GM19239 (cell line): Measurements from ENCODE around the genes LRRN2 and SLC45A3.

DNA sequence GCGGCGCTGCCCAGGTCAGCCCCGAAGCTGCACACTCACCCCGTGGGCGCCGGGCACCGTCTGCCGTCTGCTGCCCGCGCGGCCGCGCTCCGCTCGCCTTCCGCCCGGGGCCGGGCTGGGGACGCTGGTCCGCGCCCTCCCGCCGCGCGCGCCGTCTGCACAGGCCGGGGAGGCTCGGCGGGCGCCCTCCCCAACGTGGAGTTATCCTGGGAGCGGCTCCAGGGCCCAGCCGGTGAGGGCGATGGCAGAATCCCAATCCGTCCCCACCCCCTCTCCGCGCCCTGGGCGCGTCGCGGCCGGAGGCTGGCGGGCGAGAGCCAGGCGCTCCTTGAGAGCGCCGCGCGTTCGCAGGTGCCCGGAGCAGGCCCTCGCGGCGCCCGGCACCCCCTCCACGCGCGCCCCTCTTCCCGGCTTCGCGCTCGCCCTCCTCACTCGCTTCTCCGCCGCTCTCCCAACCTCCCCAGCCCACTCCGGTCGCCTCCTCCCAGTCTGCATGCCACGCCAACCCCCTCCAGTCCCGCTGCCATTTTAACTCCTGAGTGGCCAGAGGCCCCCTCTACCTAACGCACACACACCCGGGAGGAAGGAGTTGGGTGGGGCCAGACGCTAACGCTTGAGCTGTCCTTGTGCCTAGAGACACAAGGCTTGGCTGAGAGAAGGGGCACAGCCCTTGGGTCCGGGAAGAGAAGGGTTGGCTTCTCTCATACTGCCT is at the start of gene LRRN2:
Gene LRRN2 (minus strand): TSS at position 458 of the 712 bp plus-strand sequence.
- RRBS: 5% methylated on average over 59 of the region's 75 CpGs

- RRBS: no CpG with 5 or more reads among the region's 8 CpGs
Observed at GRCh38 chr1:204915607-204916492, 87.4 kb downstream of the NFASC start.

- RRBS: no CpG with 5 or more reads among the region's 4 CpGs
Observed at GRCh38 chr1:205072736-205073033, 11.6 kb downstream of the TMEM81 start.

- RRBS: no CpG with 5 or more reads among the region's 7 CpGs
Observed at GRCh38 chr1:205273567-205274056, 45.9 kb downstream of the TMCC2 start.

DNA sequence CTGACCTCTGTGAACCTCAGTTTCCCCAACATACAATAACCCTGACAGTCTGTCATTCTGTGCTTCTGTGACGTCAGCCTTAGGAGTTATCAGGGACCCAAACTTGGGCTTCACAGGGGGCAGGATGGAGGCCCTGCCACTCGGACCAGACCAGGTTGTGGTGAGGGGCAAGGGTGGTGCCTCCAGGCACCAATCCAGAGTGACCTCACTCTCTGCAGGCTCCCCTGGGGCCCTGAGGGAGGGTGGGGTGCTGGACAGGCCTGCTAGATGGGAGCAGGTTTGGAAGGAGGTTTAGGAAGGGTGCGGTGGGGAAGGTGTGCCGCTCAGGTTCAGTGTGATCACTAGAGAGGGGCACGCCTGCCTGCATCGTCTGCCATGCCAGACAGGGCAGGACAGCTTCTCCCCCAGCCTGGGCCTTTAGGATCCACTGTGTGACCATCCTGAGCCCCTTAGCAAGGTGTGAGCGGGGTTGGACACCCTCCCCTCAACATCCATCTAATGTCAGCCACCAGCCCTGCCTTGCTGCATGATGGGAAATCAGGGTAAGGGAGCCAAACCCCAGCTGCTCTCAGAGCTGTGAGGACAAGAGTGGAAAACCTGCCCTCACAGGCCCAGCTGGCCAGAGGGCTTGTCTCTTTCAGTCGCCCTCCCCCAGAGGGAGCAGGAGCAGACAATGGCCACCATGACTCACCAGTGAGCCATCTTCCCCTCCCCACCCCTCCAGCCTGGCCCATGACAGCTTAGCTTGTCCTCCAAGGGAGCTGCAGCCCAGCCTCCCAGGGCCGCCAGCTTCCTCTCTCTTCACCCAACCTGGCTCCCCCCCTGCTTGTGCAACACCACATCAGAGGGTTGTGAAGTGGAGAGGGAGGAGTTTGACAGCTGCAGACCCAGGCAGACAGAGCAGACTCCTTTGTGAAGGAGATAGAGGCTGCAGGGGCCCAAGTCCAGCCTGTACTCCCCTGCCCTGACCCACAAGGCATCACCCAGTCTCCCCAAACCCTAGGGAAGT is 37.1 kb downstream of the NUAK2 start:
- RRBS: no CpG with 5 or more reads among the region's 9 CpGs

DNA sequence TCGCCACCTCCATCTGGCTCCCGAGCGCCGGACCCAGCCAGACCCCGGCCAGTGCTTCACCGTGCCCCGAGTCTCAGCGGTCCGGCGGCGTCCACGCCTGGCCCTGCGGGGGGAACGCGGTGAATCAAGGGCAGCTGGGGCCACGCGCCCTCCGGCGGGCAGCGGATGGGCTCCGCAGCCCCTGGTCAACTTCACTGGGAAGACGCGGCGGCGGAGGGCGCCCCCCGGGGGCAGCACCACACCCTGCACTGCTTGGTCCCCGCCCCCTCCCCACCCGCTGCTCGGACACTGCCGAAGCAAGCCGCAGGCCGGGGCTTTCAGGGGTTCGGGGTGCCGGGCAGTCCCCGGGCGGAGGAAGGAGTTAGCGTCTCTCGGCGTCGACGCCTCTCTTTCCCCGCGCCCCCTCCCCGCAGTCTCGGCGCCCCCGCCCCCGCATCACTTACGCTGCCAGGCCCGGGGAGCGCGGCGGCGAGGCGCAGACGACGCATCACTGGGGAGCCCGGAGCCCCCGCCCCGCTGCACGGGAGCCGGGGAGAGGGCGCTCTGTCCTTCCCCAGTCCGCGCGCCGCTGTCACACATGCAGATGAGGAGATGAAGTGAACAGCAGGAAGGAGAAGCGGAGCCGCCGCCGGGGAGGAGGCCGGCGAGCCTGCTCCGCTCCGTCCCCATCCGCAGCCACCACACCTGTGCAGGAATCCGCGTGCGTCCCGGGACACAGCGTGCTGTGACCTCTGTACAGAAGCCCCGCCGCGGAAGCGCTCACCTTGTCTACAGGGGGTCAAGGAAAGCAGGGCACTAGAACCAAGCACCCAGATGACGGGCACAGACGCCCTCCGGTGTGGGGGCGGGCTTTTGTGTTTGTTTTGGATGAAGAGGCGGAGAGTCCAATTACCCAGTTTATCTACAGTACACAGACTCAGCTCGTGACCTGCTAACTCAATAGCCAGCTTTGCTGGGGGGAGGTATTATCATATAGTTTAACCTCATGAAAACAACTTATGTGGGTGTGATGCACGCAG is 12.7 kb downstream of the KLHDC8A start:
- RRBS: 7% methylated on average over 48 of the region's 93 CpGs

- RRBS: no CpG with 5 or more reads among the region's 10 CpGs
Observed at GRCh38 chr1:205441658-205442345, 14.0 kb downstream of the BLACAT1 start.

GRCh38 chr1:205505655-205506293 is 1.3 kb downstream of the CDK18 start:
- RRBS: 72% methylated on average over 5 of the region's 21 CpGs

- RRBS: no CpG with 5 or more reads among the region's 6 CpGs
Observed at GRCh38 chr1:205598691-205599131, 29.9 kb downstream of the MFSD4A start.

GRCh38 chr1:205600028-205600678 is 31.3 kb downstream of the MFSD4A start:
- RRBS: no CpG with 5 or more reads among the region's 3 CpGs

DNA sequence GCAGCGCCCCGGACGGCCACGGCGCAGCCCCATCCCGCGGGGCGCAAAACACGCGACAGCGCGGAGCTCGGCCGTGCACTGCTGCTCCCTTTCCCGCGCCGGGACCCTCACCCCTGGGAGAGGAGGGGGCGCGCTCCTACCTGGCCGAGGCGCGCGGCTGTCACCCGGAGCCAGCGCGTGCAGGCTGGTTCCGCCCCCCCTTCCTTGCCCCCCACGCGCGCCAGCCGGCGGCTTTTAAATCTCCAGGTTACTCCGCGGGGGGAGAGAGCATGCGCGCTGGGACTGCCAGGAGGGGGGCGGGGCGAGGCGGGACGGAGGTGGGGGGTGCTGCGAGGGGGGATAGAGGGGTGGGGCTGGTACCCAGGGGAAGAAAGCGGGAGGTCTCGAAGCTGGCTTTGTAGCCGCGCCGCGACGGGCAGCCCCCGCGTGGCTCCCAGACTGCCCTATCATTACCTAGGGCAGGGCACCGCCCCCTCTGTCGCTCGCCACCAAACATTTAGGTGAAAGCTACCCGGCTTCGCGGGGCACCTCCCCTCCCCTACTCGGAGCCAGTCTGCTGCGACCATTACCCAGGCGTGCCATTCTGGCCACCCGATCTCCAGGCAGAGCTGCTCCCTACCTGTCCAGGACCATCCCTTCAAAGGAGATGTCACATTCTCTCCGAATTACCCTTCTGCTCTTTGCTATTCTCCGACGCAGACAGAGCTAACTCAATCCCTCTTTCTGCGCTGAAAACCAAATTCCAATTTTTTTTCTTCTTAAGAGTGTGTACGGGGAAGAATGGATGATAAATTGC is at the start of gene SLC45A3:
Gene SLC45A3 (minus strand): TSS at position 256 of the 796 bp plus-strand sequence.
- RRBS: 1% methylated on average over 27 of the region's 65 CpGs

GRCh38 chr1:205720194-205721051 is 29.6 kb downstream of the NUCKS1 start:
- RRBS: no CpG with 5 or more reads among the region's 6 CpGs

DNA sequence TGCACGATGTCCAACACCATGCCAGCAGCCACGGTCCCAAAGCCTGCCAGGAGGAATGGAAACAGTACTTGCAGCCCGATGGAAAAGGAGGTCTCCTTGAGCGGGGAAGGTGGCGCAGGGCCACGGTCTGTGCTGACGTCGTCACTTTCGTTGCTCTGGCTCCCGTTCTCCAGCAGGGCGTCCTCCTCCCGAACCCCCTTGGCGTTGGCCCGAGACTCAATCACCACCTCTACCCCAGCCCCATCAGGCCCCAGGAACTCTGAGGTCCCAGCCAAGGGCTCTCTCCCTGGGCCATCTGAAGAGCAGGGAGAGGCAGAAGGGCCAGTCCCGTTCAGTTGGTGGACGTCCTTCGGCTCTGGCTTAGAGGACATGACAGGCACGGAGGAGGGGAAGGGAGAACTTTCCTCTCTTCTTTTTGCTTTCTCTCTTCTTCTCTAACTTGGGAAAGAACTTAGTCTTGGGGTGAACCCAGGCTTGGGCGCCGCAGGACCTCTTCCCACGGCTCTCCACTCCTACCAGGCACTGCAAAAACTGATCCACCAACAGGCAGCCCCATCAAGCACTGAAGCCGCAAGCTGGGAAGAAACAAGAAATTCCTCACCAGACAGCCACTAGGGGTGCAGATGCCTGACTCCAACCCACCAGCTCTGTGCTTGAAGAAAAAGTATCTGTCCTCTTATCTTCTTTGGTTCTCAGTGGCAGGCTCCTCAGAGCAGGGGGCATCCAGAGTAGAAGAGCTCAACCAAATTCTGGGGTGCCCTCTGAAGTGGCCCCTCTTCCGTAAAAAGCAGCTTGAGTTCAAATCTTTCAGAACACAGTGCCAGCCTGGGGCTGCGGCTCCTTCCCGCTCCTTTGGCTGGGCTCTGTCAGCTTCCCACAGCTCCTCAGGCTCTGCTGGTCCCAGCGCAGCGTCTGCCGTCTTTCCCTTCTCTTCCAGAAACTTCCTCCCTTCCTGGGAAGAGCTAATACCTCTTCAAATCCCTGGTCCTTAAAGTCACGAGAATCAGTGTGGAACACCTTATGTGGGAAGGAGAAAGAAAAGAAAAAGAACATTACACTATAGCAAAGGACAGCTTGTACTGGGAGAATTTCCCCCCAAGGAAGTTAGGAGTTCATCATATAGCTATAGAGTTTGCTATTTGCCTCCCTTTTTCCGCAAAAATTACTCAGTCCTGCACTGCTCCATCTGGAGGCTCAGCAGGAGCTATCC is 2.5 kb downstream of the SLC41A1 start:
- RRBS: no CpG with 5 or more reads among the region's 30 CpGs

DNA sequence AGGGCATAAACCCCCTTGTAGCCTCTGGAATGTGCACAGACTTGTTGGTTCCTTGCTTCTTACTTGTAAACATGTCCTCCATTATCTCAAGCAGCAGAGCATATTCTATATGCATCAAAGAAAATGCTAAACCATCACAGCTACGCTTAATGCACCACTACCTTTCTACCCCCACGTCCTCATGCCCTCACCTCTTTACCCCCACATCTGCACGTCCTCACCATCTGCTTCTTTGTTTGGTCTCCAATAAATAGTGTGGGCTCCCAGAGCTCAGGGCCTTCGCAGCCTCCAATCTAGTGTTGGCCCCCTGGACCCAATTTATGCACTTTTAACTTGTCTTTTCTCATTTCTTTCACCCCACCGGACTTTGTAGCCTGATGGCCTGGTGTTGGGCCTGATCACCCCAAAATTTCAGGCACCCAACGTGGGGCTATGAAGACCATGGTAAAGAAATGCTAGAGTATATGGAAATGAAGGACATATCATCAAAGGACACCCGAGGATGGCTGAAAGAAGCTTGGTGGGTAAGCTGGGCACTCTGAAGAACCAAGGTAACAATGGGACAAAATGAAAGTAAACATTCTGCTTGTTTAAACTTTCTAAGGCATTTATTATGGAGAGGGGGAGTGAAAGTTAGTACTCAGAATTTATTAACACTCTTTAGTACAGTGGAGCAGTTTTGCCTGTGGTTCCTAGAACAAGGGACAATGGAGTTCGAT is 8.0 kb upstream of the PM20D1 start:
- RRBS: no CpG with 5 or more reads among the region's 8 CpGs

- RRBS: no CpG with 5 or more reads among the region's 32 CpGs
Observed at GRCh38 chr1:206453942-206454875, 16.1 kb upstream of the IKBKE start.

DNA sequence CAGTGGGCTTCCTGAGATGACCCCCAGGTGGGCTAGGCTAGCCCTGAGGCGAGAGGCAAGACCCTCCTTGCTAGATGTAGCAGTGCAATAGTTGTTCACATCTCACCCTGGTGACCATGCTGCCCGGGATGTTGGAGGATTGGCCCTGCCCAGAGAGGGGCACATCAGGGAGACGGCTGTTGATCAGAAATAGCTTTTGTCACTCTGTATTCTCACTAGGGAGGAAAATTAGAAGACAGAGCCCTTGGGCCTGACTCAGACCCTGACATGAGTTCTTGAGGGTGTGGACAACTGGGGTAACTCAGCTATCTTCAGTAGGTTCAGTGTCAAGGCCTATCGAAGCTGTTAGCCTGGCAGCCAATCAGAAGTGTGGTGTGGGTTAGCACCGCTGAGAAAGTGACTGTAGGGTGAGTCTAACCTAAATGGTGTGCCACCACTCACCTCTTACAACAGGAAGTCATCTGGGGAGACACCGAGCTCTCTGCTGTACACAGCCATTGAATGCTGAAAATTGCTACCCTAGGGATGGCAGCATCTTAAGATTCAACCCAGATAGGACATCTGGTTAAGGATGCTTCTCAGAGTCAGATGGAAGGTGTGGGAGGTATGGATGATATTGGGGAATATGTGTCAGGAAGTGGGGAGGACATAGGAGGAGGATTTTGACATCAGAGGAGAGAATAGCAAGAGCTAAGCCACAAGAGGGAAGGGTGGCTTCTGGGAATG is 44.6 kb downstream of the RASSF5 start:
- RRBS: no CpG with 5 or more reads among the region's 6 CpGs

DNA sequence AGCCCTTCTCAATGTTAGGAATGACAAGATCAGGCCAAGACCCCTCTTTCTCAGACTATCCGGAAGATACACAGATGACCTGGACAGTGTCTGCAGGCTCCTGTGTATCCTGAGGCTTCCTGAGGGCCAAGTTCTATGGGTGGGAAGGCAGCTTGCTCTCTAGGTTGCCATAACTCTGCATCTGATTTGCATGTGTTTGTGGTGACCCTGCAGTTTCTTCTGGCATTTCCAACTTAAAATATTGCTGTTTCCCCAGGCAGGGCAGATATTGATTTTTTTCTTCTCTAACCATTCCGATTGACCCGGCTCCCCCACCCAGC is 49.1 kb downstream of the RASSF5 start:
- RRBS: no CpG with 5 or more reads among the region's 3 CpGs

GRCh38 chr1:206665501-206665929 is 19.2 kb upstream of the MAPKAPK2 start:
- RRBS: no CpG with 5 or more reads among the region's 4 CpGs

GRCh38 chr1:206697789-206698697 is 13.3 kb downstream of the MAPKAPK2 start:
- RRBS: no CpG with 5 or more reads among the region's 4 CpGs

DNA sequence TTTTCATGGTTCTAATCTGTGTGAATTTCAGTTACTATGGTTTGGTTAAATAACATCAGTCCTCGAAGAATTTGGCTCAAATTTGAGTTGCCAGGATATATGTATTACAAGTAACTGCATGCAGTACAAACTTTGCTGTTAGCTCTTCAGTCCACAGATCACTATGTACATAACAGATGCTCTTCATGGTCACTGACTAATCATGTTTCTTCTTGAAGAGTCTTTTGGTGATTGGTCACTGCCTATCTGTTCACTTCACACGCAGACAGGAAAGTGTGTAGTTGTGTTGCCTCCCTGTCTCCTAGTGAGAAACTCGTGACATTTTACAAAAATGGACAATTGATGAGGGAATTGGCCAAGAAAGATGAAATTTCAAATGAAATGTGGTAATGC is 25.4 kb downstream of the MAPKAPK2 start:
- RRBS: no CpG with 5 or more reads among the region's 3 CpGs